Mammary epithelial cell (primary cell): Measurements from ENCODE around the genes ZNF836 and RPS9.

- CAGE, long polyA plus RNA = no peak
- RRBS = no CpG with 5 or more reads among the region's 17 CpGs
These were observed 5.6 kb downstream of the FPR1 start for GRCh38 chr19:51745937-51746538.

DNA sequence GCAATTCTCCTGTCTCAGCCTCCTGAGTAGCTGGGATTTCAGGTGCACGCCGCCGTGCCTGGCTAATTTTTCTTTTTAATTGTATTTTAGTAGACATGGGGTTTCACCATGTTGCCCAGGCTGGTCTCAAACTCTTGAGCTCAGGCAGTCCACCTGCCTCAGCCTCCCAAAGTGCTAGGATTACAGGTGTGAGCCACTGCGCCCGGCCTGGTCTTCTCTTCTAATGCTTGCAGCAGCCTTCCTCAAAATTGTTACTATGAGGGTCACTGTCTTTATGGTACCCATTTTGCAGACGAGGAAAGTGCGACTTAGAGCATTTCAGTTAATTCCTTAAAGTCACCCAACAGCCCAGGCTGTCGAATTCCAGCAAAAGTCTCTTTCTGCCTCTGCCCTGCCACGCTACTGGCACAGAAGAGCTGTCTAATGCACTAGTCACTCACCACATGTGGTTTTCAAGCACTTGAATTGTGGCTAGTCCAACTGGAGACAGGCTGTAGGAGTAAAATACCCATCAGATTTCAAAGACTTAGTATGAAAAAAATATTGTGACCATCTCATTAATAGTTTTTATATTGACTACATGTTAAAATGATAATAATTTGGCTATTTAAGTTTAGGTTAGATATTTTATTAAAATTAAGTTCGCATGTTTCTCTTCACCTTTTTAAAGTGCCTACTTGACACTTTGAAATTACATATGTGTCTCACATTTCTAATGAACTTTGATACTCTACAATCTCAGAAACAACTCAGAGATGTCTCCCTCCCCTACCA lies 1.7 kb downstream of the FPR1 start:
- CAGE, long polyA plus RNA = no peak
- RRBS = no CpG with 5 or more reads among the region's 10 CpGs

DNA sequence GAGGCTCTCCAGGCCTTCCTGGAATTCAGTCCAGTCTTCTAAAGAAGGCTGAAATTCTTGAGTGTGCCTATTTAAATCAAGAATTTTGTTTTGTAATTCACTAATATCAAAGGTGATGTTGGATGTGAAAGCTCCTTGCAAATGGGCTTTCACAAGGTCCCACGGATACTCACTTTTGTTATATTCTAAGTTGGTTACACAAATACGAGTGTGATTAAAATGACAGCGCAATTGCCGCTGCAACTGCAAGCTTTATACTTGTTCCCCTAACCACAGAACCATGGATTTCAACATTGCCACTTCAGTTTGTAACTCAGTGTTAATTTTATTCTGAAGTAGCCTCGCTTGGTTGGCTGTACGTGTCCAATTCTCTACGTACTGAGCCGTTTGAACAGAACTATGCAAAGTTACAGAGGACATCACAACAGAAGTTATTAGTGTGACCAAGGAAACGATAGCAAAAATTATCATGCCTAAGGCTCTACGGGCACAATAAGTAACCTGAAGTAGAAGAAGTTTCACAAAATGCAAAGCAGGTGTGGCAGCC lies 10.5 kb downstream of the FPR3 start:
- CAGE, long polyA plus RNA = no peak
- RRBS = no CpG with 5 or more reads among the region's 10 CpGs

GRCh38 chr19:52171319-52171866 lies at the start of gene ZNF836:
Gene ZNF836 (minus strand): TSS chr19:52171621.
- CAGE, long polyA plus RNA = no peak
- RRBS = no CpG with 5 or more reads among the region's 31 CpGs

- CAGE, long polyA plus RNA = no peak
- RRBS = no CpG with 5 or more reads among the region's 24 CpGs
These were observed 400 bp upstream of the PPP2R1A start for GRCh38 chr19:52189466-52189838.

GRCh38 chr19:52191014-52191482 lies 1.2 kb downstream of the PPP2R1A start:
- CAGE, long polyA plus RNA = no peak
- RRBS = 17% methylated on average over 1 of the region's 15 CpGs

- CAGE, long polyA plus RNA = no peak
- RRBS = no CpG with 5 or more reads among the region's 6 CpGs
These were observed 6.1 kb downstream of the PPP2R1A start for GRCh38 chr19:52195575-52196735.

- CAGE, long polyA plus RNA = no peak
- RRBS = no CpG with 5 or more reads among the region's 2 CpGs
These were observed 12.5 kb upstream of the ZNF610 start for GRCh38 chr19:52323365-52324038.

DNA sequence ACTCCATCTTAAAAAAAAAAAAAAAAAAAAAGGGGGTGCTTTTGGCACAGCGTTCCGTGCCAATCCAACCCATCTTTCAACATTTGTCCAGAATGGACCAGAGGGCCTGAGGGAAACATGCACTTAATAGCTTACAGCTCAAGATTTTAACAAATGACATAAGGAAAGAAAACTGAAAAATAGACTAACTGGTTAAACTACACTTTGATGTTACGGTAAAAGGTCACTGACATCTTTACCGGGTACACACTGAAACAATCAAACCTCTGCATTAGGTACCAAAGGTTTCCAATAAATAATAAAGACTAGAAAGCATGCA lies 45.3 kb downstream of the ENSG00000269825 start:
- CAGE, long polyA plus RNA = no peak
- RRBS = no CpG with 5 or more reads among the region's 4 CpGs

DNA sequence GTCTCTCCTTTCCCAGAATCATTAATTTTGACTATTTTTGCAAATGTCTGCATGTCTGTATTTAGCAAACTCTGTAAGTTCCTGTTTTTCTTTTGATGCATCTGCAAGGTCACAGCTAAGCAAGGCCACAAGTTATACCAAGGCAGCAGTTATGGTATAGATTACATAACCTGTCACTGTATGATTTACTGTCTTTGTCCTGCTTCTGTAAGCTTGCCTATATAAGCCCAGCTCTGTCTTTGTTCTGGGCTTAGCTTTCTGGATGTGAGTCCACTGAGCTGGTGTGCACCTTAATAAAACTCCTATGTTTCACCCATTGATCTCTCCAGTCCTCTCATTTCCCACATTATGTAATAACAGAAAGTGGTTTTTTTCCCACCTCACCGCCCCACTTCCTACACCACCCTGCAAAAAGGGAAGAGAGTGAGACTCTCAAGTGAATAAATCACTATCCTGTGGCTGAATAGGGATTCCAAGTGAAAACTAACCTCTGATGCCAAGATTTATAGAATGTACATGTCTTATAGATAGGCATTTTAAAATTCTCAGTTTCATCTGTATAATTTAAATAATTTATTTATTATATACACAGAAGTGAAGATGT lies 43.4 kb downstream of the ENSG00000269825 start:
- CAGE, long polyA plus RNA = no peak
- RRBS = no CpG with 5 or more reads among the region's 1 CpG

GRCh38 chr19:52715638-52716276 lies 19.1 kb downstream of the ZNF611 start:
- CAGE, long polyA plus RNA = no peak
- RRBS = no CpG with 5 or more reads among the region's 8 CpGs

- CAGE, long polyA plus RNA = no peak
- RRBS = no CpG with 5 or more reads among the region's 4 CpGs
These were observed 3.2 kb downstream of the ZNF415 start for GRCh38 chr19:53129459-53129978.

DNA sequence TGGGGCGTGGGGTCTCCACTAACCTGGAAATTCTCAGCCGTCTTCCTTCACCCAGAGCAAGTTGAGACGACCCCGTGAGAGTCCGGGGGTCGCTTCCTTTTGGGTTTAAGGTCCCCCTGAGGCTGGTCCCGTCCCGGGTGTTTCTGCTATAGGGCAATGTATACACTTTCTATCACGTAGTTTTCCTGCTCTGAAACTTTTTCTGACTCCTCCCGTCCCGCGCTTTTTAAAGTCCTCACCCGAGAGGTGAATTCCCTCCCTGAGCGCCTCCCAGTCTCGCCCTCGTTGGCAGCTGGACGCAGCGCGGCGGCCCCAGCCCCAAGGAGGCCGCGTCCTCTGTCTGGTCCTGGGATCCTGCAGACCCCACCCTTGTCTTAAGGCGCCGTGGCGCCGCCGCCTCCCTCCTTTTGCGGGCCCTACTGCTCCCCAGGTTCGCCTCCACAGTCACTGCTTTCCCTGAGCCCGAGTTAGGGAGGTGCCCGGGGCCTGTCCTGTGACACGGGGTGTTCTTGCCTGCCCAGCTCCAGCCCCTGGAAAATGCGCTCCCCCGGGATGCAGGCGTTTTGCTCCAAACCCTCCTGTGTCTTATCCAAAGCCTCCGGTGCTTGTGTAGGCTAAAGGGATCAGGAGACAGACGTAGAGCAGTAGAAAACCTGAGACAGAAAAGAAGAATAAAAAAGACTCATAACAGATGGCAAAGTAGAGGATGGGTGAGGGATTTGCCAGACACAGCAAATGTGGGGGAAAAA lies 480 bp downstream of the ZNF765 start:
- CAGE, long polyA plus RNA = no peak
- RRBS = 0% methylated on average over 3 of the region's 37 CpGs

- CAGE, long polyA plus RNA = no peak
- RRBS = no CpG with 5 or more reads among the region's 19 CpGs
These were observed 557 bp downstream of the ZNF331 start for GRCh38 chr19:53538510-53538893.

DNA sequence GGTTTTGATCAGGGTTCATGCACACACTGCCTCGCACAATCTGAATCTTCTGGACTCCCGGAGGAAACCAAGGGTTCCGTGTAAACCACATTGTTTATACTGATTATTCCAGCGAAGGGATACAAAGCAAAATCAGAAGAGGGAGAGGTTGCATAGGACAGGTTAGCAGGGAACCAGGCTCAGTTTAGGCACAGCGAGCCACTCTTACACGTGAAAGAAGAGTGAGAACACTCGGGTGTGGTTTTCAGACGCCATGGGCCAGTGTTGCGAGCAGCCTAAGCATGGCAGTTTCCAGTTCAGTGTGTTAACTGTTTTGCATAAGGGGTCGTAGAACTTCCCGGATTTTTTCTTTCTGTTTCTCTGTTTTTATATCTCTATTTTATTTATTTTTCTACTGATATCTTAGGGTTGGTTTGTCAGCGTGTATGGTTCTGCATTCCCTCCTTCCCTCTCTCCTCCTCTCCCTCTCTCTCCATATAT lies 28.6 kb downstream of the ZNF331 start:
- CAGE, long polyA plus RNA = no peak
- RRBS = no CpG with 5 or more reads among the region's 12 CpGs

DNA sequence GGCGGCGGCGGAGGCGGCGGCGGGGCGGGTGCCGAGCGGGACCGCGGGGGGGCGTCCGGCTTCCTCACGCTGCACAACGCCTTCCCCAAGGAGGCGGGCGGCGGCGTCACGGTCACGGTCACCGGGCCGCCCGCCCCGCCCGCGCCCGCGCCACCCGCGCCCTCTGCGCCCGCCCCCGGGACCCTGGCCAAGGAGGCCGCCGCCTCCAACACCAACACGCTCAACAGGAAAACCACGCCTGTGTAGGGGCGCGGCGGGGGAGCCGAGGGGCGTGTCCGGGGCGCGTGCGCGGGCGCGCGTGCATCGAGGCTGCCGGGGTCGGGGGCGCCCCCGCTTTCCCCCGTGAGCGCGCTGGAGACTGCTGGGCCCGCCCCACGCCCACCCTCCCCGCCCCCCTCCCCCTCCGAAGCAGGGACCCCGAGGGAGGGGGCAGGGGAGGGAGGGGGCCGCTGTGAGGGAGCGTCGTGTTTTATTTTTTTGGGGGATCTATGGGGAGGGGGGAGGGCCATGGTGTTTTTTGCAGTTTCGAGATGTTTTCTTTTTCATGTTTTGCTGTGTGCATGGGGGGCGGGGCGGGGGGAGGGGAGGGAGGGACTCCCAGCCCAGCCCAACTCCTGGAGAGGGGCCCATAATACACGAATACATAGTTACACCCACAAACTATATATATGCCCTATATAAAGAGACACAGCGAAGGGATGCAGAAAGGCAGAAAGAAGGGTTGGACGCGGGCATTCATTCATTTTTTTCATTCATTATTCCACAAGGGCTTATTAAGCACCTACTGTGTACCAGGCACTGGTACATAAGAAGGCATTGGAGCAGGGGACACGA lies 8.6 kb upstream of the CACNG6 start:
- CAGE, long polyA plus RNA = no peak
- RRBS = 5% methylated on average over 51 of the region's 75 CpGs

DNA sequence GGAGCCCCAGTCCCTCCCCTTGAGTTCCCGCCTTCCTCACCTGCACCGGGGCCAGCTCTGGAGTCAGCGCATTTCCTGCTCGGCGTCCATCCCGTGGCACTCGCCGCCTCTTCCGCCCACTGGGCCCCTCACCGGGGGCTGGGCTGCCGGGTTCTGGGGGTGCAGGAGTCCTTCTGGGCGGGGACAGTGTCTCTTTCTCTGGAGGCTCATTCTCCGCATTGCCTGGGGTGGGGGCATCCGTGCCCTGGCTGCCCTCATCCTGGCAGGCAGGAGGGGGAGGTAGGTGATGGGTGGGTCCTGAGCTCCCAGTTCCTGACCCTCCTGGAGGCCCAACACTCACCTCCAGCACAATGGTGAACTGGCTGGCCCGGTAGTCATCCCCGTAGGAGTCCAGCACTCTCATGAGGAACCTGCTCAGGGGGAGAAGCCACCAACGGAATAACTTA lies 5.4 kb downstream of the NDUFA3 start:
- CAGE, long polyA plus RNA = no peak
- RRBS = 88% methylated on average over 7 of the region's 17 CpGs

- CAGE, long polyA plus RNA = no peak
- RRBS = no CpG with 5 or more reads among the region's 17 CpGs
These were observed 2.4 kb downstream of the MBOAT7 start for GRCh38 chr19:54186755-54187630.

- CAGE, long polyA plus RNA = no peak
- RRBS = under 1% methylated on average over 12 of the region's 60 CpGs
These were observed at the start of gene RPS9 for GRCh38 chr19:54200573-54201379. Gene RPS9 (plus strand): TSS chr19:54200858.

DNA sequence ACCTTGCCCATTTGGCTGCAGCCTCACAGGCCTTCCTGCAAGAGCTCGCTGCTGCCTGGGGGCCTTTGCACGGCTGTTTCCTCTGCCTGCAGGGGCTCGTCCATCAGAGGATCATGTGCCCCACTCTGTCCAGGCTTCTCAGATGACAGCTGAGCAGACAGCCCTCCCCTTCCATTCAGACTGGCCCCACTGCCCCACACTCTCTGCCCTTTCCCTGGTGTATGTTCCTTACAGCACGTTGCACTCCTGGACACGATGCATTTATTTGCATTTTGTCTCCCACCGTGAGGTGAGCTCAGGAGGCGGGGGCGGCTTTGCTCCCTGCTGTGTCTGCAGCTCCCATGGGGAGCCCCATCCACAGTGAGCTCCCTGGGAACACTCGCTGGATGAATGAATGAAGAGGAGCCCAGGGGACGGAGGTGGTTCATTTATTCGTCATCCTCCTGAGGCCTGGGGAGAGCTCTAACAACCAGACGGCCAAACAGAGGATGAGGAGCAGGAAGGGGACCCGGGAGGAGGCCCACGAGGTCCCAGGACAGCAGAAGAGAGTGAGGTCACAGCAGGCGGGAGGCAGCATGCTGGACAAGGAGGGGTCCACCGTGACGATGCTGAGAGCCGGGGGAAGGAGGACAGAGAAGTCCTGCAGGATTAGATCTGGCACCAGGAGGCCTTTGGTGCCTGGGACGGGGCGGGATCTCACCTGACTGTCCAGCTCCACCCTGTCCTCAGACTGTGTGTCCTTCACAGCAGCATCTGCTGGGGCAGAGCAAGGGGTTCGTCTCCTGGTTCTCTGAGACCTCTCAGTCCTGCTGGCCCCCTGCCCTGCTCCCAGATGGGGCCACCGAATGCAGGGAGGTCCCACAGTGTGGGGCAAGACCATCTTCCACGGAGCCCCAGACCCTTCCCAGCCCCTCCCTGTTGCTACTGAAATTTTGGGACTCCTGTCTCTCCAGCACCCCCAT lies 4.9 kb downstream of the LILRB3 start:
- CAGE, long polyA plus RNA = no peak
- RRBS = no CpG with 5 or more reads among the region's 23 CpGs